ENCODE results near the gene DDX4.

- PRO-cap = no peak
These were observed 103.5 kb downstream of the SNX18 start for GRCh38 chr5:54621077-54621387.

- PRO-cap = no peak
These were observed 156.1 kb downstream of the SNX18 start for GRCh38 chr5:54673396-54674393.

DNA sequence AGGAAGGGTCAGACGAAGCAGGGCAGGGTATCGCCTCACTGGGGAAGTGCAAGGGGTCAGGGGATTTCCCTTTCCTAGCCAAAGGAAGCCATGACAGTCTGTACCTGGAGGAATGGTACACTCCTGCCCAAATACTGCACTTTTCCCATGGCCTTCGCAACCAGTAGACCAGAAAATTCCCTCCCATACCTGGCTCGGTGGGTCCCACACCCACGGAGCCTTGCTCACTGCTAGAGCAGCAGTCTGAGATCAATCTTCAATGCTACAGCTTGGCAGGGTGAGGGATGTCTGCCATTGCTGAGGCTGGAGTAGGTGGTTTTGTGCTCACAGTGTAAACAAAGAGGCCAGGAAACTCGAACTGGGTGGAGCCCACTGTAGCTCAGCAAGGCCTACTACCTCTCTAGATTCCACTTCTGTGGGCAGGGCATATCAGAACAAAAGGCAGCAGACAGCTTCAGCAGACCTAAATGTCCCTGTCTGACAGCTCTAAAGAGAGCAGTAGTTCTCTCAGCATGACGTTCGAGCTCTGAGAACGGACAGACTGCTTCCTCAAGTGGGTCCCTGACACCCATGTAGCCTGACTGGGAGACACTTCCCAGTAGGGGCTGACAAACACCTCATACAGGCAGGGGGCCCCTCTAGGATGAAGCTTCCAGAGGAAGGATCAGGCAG lies 5.6 kb upstream of the GZMA start:
- PRO-cap = no peak

DNA sequence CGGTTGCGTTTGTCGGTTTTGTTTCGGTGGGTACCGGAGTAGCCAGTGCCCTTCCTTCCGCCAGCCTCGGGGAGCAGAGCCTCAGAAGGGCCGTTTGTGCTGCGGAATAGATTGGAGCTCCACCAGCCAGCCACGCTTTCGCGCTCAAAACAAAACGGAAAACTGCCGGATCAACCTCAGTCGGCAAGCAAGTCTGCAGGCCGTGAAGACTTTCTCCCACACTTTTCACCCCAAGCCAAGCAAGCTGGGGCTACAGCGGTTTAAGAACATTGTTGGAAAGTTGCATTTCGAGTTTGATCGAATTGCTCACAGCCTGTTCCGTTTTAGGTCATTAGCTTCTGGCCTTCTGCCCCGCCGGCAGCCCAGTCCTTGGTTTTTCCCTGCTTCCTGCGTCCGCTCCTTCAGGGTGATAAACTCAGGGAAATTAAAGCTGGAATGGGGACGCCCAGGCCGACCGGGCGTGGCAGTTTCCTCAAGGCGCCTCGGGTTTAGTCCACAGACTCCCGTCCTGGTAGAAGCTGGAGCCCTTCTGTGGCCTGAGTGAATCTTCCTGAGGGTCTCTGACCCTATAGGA lies 832 bp upstream of the CCNO start:
- PRO-cap = no peak

DNA sequence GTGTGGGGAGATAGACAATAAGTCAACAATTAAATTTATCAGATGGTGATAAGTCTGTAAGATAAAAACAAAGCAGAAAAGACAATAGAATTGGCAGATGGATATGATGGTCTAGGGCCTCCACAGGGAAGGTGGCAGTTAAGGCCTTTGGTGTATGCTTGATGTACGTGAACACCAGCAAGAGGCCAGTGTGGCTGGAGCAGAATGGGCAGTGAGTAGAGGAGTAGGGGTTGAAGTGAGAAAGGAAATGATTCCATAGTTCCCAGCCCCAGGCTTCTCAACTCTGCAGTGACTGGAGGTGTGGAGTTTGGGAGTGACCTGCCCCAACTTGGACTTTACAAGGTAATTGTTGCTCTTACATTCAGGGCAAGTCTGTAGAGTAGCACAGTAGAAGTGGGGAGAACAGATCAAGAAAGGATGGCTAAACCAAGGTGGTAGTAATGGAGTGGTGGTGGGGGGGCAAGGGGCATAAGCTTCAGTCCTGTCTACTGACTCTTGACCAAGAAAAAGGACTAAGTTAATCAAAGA lies 111.4 kb downstream of the PLPP1 start:
- PRO-cap = no peak

DNA sequence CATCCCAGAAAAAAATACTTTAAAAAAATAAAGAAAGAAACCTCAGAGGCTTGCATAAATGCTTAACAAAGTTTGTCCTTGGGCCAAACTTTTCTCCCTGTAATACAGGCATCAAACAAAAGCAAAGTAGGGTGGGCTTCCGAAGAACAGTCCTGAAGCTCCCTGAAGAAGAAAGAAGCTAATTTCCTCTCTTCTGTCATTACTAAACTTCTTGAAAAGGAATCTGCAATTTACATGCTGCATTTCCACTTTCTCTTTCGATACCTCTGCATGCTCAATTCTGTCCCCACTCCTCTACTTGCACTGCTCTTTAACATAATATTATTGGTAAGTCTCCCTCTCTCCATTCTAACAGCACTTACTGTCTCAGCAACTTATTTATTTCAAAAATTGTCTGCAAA lies 3.8 kb upstream of the PLPP1 start:
- PRO-cap = no peak

- PRO-cap = unidirectional peak, minus-strand start at chr5:55601212; bidirectional peak, plus-strand start at chr5:55601569, minus-strand start at chr5:55601282
These were observed 66.5 kb upstream of the PLPP1 start for GRCh38 chr5:55600939-55601948.

DNA sequence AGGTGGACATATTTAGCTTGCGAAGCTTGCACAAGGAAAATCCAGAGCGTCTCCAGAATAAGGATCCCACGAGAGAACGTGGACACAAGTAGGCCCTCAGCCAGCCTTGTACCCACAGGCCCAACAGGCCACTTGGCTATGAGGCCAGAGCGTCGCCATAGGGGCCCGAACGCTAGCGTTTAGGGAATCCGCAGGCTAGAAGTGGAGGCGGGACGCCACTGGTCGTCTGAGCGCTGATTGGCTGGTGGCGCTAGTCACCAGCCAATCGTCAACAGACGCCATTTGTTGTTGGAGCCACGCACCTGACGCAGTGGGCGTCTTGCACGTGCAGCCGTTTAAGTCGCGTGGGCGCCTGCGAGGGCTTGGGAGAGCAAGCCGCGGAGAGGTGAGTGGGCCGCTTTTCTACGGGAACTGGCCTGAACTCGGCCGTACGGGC lies at the start of gene DDX4:
TSS of gene DDX4 (plus strand) at position 345 of the 436 bp plus-strand sequence.
- PRO-cap = no peak

DNA sequence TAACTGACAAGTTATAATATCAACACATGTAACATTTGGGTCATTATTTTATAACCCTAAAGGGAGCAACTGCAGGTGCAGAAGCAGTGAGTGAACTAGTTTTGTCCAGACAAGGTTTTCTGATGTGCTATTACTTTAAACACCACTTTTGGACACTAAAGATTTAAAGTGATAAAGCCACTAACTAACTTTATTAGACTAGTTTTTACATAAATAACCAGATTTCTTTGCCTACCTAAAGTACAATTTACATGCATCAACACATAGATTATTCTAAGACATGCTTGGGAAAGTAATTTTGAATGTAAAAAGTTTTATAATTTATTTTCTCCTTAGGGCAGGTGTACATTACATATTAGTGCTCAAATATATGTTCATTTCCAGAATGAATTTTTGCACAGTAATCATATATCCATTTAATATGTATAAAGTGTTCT lies 56.3 kb downstream of the IL6ST start:
- PRO-cap = no peak

- PRO-cap = no peak
These were observed 31.7 kb downstream of the IL6ST start for GRCh38 chr5:55962914-55963654.

GRCh38 chr5:55977757-55978512 lies 16.8 kb downstream of the IL6ST start:
- PRO-cap = no peak

DNA sequence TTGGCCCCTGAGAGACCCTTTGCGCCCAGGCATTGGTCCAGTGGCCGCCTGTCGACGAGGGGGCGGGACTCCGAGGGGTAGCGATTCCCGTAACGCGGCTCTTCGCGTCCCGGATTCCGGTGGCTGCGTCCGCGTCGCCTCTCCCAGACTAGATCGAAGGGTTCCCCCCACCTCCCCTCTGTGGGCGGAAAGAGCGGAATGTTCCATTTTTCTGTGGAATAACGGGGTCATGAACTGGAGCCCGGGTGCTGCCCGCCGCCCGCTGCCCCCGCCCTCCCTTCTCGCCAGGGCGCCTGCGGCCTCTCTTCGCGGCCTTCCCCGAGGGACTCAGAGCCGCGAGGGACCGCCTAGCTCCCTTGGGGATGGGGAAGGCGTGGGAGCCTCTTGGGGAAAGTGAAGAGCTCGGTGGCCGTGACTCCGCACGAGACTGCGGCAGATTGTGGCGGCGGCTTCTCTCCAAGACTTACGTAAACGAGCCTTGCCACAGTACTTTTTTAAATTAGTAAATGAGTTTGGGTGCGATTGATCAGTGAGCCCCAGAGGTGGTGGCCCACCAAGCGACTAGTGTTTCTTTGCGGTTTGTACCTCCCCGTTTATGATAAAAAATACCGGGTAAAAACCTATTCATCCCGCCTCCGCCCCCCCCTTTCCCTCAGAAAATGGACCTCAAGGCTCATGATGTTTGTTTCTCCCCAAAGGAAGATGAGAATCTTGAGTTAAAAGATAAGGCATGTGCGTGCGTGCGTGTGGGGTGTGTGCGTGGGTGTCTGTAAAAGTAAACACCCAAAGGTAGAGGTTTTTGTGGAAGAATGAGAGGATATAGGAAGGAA lies 540 bp upstream of the IL6ST start:
- PRO-cap = bidirectional peak, plus-strand start at position 112 of the sequence, minus-strand start outside the sequence

- PRO-cap = no peak
These were observed 30.7 kb upstream of the IL6ST start for GRCh38 chr5:56025264-56026020.

- PRO-cap = no peak
These were observed 58.2 kb upstream of the IL6ST start for GRCh38 chr5:56052986-56053260.

DNA sequence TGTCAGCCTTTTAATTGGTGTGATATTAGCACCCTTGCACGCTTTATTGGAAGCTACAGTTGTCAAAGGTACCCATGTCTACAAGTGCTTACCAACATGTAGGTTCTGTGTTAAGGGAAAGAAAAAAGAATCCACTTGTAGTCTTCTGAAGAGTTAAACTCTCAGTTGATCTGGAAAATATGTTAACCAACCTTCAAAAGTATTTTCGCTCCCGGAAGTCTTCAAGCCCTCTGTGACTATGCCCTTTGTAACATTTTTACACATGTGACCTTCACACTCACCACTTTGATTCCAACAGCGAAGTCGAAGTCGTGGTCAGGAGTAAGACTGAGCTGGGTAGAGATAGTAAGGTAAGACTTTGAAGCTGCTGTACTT lies 64.0 kb upstream of the IL6ST start:
- PRO-cap = no peak

GRCh38 chr5:56071155-56071533 lies 76.4 kb upstream of the IL6ST start:
- PRO-cap = no peak

GRCh38 chr5:56319486-56320211 lies 86.5 kb upstream of the ANKRD55 start:
- PRO-cap = no peak

GRCh38 chr5:56612735-56612993 lies 202.7 kb upstream of the MAP3K1 start:
- PRO-cap = no peak

GRCh38 chr5:56616489-56617434 lies 198.6 kb upstream of the MAP3K1 start:
- PRO-cap = no peak

- PRO-cap = no peak
These were observed 155.3 kb upstream of the MAP3K1 start for GRCh38 chr5:56659973-56660432.